SJCRH30 (cell line): ENCODE data around the gene PACS1.

DNA sequence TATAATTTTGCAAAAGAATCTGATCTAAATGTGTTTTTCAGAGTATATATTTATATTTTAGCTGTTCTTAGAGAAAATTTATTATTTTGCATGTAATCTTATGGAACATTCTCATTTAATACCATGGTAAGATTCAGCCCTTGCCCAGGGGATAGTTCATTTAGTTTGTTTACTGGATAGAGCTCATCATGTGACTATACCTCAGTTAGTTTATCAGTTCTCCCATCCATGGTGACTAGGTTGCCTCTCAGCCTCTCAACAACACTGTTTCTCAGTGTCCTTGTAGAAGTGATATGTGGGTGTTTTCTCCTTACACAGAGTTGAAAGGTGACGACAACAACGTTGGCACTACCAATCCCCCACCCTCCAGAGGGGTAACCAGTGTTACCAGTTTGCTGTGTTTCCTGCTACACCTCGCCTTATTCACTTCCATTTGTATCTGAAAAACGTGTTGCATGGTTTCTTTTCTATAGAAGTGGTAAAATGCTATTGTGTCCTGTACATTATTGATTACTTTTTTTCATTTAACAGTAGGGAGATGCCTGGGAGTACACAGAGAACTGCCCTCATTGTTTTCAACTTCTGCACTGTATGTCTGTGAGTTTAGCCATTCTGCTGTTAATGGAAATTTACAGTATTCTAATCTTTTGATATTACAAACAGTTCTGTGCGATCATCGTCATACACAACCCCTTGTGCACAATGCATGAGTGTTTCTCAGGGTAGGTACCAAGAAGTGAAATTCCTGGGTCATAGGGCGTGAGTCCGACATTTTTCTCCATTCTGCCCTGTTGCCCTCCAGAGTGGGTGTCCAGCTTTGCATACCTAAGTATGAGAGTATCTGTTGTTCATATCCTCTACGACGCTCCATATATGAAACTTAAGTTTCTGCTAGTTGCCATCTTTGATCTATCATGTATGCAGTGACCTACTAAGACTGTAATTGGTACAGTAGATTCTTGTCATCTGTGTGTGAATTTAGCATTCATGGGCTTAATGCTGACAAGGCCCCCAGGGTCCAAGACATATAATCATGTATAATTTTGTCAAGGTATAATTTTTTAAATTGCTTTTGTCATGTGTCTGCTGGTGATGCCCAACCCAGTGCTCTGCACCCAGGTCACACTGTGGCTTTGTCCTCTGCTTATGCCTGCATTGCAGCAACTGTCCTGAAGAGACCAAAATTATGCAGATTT lies 47.9 kb downstream of the FRMD8 start:
- RAMPAGE, long total RNA = no peak

DNA sequence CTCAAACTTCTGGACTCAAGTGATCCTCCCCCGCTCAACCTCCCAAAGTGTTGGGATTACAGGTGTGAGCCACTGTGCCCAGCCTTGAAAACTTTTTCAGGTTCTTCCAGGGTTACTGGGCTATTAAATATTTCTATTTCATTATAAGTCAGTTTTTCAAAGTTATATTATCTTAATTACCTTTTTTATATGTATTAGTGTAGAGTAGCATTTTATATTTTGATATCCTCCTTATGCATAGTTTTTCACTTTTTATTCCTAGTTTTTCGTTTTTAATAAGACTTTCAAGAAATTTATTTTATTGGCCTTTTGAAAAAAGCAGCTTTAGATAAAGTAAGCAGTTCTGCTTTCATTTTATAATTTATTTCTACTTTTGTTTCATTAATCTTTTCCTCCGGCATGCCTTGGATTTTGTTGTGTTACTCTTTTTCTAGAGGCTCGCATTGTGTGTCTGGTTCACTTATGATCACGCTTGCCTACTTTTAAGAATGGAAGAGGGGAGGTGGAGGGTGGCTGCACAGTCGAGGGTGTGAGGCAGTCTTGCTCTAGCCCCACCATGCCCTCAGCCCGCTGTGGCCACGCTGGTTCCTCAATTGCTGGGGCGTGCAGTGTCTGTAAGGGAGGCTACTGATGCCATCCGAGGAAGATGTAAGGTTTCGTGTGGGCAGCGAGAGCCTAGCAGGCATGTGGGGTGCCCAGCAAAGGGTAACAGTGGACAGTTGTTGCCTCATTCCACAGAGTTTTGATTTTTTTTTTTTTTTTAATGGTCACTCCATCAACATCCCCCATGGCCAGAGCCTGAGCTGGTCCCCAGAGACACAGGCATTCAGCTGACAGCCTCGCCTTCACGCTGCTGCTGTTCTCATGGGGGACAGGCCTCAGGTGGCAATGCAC lies 55.2 kb downstream of the FRMD8 start:
- RAMPAGE, long total RNA = no peak

DNA sequence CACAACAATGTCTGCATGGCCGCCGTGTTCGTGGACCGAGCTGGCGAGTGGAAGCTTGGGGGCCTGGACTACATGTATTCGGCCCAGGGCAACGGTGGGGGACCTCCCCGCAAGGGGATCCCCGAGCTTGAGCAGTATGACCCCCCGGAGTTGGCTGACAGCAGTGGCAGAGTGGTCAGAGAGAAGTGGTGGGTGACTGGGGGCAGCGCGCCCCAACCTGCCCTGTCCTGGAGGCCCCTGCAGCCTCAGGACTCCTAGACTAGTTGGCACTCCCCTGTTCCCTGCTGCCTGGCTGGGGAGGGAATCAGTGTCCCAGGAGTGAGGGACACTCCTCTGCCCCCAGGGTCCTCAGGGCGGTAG lies 1.3 kb downstream of the SCYL1 start:
- RAMPAGE, long total RNA = no peak

- RAMPAGE, long total RNA = no peak
Observed at GRCh38 chr11:65560544-65561481, 2.7 kb upstream of the LTBP3 start.

- RAMPAGE, long total RNA = no peak
Observed at GRCh38 chr11:65574289-65574916, 1.4 kb upstream of the EHBP1L1 start.

- RAMPAGE, long total RNA = no peak
Observed at GRCh38 chr11:65597729-65598852, 2.5 kb upstream of the KCNK7 start.

DNA sequence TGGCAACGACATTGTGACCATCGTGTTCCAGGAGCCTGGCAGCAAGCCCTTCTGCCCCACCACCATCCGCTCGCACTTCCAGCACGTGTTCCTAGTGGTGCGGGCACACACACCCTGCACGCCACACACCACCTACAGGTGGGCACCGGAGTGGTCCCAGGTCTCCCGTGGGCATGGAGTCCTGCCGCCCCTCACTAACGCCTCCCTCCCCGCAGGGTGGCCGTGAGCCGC lies 8.3 kb downstream of the SIPA1 start:
- RAMPAGE, long total RNA = no peak

DNA sequence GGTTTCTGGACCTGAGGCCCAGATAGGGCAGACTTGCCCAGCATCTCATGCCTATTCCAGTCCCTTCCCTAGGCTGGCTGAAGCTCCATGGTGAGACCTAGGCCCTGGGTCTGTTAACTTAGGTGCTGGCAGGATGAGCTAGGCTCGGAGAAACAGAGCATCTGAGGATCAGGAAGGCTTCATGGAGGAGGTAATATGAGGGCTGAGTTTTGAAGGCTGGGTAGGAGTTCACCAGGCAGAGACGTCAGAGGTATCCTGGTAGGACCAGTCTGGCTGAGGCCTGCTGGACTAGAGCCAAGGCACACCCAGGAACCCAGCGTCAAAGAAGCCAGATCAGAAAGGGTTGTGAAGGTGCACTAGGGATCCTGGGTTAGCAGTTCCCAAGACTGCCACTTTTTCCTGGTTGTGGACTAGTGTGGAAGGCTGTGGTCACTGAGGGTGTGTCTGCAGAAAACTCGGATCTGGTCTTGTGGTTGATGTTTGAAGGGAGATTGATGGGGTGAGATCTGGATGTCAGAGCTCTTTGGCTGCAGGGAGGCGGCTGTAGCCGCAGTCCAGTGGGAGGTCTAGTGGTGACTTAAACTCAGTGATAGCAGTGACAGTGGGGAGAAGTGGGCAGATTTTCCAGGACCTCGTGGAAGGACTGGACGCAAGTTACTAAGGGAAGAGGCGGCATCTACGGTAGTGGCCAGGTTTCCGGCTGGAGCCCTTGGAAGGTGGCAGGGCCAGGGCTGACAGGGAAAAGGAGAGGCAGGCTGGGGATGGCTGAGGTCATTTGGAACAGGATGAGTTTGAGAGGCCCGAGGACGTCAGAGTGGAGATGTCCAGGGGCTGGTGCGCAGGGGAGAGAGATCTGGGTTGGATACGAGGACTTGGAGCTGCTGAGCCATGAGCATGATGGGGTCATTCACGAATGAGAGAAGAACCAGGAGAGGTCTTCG lies 11.0 kb downstream of the RELA start:
- RAMPAGE, long total RNA = no peak

DNA sequence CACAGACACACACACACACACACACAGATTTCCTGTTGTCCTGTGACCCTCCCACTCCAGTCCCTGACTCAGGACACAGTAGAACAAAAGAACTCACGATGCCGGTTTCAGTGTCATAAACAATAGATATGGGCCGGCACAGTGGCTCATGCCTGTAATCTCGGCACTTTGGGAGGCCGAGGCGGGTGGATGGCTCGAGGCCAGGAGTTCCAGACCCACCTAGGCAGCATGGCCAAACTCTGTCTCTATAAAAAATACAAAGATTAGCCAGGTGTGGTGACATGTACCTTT lies 13.8 kb upstream of the KAT5 start:
- RAMPAGE, long total RNA = no peak

- RAMPAGE, long total RNA = no peak
Observed at GRCh38 chr11:65716003-65717482, 4.1 kb downstream of the RNASEH2C start.

- RAMPAGE, long total RNA = no peak
Observed at GRCh38 chr11:65776895-65777807, 3.6 kb downstream of the AP5B1 start.

GRCh38 chr11:65813997-65815101 lies 19.4 kb upstream of the SNX32 start:
- RAMPAGE, long total RNA = no peak

- RAMPAGE, long total RNA = no peak
Observed at GRCh38 chr11:65850673-65851037, 7.3 kb downstream of the CFL1 start.

DNA sequence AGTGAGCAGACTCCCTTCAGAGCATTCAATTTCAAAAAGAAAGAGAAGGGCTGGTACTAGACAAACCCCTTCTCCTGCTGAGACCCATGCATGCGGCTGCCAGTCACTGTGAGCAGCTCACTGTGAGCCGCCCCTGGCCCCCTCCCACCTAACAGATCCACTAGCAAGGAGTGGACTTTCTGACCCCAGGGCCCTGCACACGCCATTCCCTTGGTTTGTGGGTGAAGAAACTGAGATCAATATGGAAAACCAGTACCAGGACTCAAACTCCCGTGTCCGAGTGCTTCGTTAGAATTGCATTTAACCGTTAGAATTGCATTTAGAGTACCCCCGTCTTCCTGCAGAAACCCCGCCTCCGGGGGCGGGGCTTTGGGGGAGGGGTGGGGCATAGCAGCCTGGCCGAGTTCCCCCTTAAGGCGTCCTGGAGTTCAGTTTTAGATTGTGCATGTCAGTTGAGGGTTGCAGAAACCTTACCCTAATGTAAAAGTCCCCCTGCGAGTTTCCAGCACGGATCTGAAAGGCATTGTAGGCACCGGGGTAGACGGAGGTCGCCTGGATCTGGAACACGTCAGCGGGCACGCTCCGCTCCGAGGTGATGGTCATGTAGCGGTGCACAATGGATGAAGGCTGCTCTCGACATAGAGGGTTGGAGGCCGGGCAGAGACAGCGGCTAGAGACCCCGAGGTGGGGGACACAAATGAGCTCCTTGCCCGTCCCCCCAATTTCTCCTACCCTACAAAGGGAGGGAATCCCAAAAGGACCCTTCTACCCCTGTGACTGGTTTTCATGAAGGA lies 5.0 kb downstream of the EFEMP2 start:
- RAMPAGE, long total RNA = no peak

DNA sequence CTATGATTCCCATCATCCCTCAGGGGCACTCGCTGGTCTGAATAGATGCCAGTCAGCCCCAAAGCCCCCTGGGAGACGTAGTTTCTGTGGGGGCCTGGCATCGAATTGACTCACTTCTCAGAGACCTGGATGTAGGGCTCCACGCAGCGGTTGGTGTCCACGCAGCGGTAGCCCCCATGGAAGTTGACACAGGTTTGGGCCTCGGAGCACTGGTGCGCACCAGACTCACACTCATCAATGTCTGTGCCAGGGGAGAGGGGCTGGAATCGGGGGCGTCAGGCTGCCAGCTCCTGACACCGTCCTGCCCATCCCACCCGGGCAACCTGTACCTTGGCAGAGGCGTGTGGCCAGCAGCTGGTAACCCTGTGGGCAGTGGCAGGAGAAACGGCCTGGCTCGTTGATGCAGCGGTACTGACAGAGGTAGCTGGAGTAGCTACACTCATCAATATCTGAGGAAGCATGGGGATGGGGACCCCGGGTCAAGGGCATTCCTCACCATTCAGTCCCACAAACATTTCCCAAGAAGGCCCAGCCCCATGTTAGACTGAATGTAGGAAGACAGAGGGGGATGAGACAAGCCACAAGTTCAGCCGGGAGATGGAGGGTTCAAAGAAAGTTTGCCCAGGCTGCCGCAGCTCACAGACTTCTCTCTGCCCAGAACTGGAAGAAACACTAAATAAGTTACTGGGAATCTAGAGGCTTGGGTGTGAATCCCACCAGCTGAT lies 4.3 kb downstream of the EFEMP2 start:
- RAMPAGE, long total RNA = no peak

DNA sequence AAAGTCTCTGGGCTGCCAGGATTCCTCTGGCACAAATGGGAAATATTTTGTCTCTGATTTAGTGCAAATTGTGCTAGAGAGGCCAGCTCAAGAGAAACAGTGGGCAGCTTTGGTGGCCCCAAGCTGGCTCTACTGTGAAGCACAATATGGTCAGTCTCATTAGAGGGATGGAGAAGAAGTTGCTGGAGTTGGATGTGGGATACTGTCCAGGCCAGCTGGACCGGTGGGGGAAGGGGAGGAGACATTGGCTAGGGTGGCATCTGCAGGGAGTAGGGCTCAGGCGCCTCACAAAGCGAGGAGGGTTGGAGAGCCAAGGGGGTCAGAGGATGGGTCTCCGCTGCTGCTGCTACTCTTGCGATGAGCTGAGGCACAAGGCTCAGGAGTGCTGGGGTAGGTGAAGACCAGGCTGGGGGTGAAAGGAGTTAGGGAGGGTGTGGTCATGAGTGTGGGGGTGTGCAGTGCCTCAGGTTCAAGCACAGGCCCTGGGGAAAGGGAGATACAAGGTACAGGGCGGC lies 2.2 kb downstream of the CCDC85B start:
- RAMPAGE, long total RNA = no peak

DNA sequence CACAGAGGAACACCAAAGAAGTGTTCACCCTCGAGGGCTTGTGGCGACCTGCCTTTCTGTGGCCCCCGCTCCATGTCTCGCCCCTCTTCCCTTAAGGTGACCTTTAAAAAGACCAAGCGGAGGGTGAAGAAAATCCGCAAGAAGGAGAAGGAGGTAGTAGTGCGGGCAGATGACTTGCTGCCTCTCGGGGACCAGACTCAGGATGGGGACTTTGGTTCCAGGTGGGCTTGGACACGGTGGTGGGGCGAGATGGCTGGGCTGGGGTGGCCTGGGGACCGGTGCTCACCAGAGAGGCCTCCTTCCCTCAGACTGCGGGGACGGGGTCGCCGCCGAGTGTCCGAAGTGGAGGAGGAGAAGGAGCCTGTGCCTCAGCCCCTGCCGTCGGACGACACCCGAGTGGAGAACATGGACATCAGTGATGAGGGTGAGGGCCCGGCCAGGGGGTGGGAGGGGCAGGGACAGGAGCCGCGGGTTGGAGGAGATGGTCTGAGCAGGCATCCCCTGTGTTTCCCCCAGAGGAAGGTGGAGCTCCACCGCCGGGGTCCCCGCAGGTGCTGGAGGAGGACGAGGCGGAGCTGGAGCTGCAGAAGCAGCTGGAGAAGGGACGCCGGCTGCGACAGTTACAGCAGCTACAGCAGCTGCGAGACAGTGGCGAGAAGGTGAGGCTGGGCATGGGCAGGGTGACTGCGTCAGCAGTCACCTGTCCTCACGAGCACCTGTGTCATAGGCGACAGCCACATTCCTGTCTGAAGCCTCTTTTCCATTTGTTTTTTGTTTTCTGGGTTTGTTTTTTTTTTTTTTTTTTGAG lies 5.8 kb downstream of the SART1 start:
- RAMPAGE, long total RNA = no peak

DNA sequence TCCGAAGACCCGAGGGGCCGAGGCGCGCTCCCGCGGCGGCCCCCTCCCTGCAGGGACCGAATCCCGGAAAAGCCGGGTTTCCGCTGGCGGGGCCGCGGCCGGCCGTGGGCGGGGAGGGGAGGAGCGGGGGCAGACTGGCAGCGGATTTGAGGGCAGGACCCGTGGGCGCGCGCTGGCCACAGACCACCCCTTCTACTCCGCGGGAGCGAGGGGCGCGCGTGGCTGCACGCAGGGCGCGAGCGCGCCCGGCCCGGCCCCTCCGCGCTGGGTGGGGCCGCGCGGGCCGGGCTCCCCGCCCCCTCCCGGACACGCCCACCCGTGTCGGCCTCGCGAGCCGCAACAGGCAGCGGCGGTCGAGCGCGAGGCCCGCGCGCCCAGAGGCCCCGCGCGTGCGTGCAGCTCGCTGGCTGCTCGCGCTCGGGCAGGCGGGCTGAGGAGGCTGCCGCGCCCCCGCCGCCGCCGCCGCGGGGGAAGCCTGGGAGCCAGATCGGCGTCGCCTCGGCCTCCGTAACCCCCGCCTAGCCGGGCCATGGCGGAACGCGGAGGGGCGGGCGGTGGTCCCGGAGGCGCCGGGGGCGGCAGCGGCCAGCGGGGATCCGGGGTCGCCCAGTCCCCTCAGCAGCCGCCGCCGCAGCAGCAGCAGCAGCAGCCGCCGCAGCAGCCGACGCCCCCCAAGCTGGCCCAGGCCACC lies at the start of gene PACS1:
Gene PACS1 (plus strand): TSS at position 315 of the 691 bp plus-strand sequence.
- RAMPAGE, long total RNA = no peak

DNA sequence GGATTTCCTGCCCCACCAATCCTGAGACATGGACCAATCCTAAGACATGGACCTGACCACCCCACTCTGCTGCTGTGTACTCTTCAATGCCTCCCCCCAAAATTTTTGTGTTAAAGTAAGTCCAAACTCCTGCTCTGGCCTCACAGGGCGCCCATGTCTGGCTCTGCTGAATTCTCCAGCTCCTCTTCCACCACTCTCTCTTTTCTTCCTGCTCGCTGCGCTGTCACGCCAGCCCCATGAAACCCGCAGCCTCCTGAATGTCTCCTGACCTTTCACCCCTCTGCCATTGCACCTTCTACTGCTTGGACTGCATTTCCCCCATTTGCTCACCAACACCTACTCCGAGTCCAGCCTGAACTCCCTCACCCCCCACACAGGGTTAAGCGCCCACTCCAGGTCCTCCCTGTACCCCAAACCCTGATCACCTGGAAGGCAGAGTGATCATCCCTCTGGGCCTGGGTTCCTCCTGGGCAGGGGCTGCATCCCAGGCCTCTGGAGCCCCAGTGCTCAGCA lies 3.5 kb downstream of the CNIH2 start:
- RAMPAGE, long total RNA = no peak

GRCh38 chr11:66327132-66327441 lies 9.1 kb downstream of the RIN1 start:
- RAMPAGE, long total RNA = no peak